ENCODE measurements around the genes ACKR4 and CEP63.

- RRBS: no CpG with 5 or more reads among the region's 3 CpGs
Observed at GRCh38 chr3:132550638-132551347, 46.3 kb upstream of the ACKR4 start.

DNA sequence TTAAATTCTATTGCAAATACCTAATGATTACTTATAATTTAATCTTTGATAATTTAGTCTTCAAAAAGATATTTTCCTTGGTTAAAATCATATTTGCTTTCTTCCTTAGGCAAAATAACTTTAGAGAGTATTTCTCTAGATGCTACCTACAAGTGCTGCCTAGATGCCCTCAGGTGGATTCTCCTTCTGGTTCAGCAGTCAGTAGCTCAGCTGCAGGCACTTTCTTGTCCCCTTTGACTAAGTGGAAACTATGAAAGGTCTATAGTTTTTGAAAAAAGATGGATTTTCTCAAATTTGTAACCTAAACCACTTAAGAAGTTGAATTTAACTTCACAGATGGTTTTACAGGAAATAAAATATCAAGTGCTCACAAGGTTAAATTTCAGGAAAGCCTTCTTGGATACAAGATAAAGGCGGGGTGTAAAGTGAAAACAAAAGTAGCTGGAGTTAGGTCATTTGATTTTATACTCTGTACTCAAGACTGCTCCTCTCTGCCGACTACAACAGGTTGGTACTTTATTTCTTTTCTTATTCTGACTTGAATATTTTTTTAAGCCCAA is at the start of gene ACKR4:
ACKR4 (plus strand) TSS at position 454 of the 560 bp plus-strand sequence.
- RRBS: no CpG with 5 or more reads among the region's 2 CpGs

- RRBS: no CpG with 5 or more reads among the region's 11 CpGs
Observed at GRCh38 chr3:132659898-132660146, 213 bp upstream of the ACAD11 start.

DNA sequence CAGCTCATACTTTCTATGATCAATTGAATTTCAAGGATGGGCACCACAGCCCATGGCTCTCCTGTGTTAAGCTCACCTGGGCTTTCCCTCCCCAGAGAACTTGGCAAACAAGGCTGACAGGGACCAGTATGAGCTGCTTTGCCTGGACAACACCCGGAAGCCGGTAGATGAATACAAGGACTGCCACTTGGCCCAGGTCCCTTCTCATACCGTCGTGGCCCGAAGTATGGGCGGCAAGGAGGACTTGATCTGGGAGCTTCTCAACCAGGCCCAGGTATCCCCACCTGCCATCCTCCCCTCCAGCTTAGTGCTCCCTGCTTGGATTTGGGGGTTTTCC is 10.5 kb downstream of the TF start:
- RRBS: no CpG with 5 or more reads among the region's 6 CpGs

- RRBS: no CpG with 5 or more reads among the region's 3 CpGs
Observed at GRCh38 chr3:133762497-133762998, 16.4 kb downstream of the TF start.

GRCh38 chr3:133933984-133934886 is 38.6 kb upstream of the RAB6B start:
- RRBS: no CpG with 5 or more reads among the region's 7 CpGs

DNA sequence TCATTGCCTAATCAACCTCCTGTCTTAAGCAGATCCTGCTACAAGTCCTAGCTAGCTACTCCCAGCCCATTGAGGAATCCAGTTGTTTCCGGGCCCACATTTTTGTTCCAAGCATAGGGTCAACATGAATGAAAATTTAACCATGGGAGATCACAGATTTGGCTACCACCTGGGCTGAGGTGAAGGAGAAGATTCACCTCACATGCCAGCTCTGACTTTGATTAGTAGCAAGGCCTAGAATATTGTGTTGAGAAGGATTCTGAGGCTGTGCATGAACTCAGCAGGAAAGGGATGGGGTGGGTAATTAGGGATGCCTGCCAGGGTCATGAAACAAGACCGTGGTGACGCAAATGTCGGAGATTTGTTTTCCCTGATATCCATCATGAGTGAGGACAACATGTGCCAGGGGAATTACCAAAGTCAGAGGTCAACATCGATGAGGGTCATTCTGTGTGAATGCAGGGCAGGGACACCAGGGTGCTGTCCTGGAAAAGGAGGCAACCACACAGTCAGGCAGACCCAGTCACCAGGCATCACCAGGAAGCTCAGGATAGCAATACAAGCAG is 52.3 kb downstream of the SLCO2A1 start:
- RRBS: no CpG with 5 or more reads among the region's 5 CpGs

DNA sequence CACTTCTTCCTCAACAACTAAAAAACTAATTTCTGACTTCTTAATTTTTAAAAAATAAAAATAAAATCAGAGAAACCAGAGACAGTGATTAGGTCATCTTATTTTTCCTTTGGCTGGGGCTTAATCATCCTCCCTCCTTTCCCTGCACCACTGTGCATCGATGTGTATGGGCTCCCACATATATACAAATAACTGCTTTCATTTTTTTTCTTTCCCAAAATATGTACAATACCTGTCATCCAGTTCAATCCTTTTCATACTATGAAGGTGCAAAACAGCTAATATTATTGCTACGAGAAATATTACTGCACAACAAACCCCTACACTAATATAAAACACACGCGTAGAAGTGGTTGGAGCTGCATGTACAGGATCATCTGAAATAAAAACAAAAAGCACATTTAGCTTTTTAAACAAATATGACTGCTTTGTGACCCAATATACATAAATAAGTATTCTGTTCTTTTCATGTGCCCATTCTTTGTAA is 48.1 kb downstream of the RYK start:
- RRBS: no CpG with 5 or more reads among the region's 4 CpGs

- RRBS: 29% methylated on average over 12 of the region's 12 CpGs
Observed at GRCh38 chr3:134406178-134406522, 31.9 kb upstream of the AMOTL2 start.

GRCh38 chr3:134485798-134486891 is at the start of gene CEP63:
TSS of gene CEP63 (plus strand) at chr3:134486057.
- RRBS: under 1% methylated on average over 32 of the region's 88 CpGs

GRCh38 chr3:134602069-134602604 is 48.7 kb downstream of the KY start:
- RRBS: no CpG with 5 or more reads among the region's 12 CpGs

DNA sequence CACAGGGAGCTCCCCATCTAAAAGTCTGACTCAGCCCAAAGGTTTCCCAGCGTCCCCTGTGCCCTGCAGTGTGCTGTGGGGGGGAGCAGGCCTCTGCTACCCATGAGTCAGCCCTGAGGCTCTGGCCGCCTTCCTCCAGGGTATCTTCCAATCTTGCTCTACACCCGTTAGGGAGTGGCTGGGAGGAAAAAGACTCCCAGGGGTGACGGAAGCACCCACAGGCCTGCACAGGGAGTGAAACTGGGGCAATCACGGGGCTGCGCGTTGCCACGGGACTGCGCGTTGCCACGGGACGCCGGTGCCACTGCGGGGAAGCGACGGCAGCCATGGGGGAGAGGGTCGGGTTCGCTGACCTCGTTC is 471 bp downstream of the KY start:
- RRBS: 23% methylated on average over 5 of the region's 19 CpGs

GRCh38 chr3:134651553-134652139 is 824 bp upstream of the KY start:
- RRBS: no CpG with 5 or more reads among the region's 10 CpGs

- RRBS: 5% methylated on average over 6 of the region's 19 CpGs
Observed at GRCh38 chr3:134797177-134797593, 2.1 kb downstream of the EPHB1 start.

- RRBS: no CpG with 5 or more reads among the region's 3 CpGs
Observed at GRCh38 chr3:135170720-135171244, 375.7 kb downstream of the EPHB1 start.

DNA sequence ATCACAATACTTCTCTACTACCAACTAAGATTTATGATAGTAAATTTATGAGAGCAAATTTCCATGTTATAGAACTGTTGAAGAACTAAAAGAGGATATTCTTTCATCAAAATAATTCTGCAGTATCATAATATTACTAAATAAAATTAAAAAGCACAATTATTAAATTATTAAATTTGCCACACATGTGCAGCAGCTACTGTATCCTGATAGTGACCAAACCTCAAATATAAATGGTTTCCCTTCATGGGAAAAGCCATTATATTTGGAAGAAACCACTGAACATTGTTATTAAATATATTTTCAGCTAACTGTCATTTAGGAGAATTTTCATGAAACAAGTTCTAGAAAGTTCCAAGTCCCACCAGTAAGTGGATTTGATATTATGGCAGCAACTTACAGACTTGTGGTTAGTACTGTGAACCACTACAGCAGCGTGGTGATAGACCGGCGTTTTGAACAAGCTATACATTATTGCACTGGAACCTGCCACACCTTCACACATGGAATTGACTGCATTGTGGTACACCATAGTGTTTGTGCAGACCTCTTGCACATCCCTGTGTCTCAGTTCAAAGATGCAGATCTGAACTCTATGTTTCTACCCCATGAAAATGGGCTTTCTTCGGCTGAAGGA is 35.7 kb downstream of the PPP2R3A start:
- RRBS: no CpG with 5 or more reads among the region's 4 CpGs

- RRBS: no CpG with 5 or more reads among the region's 3 CpGs
Observed at GRCh38 chr3:136098715-136099283, 97.3 kb downstream of the MSL2 start.

GRCh38 chr3:136142546-136142933 is 53.6 kb downstream of the MSL2 start:
- RRBS: no CpG with 5 or more reads among the region's 2 CpGs

GRCh38 chr3:136648632-136649398 is 103.4 kb downstream of the STAG1 start:
- RRBS: no CpG with 5 or more reads among the region's 7 CpGs

- RRBS: no CpG with 5 or more reads among the region's 4 CpGs
Observed at GRCh38 chr3:136730376-136731865, 21.3 kb downstream of the STAG1 start.